GM12891 (cell line): ENCODE measurements around a stretch of chr2.

DNA sequence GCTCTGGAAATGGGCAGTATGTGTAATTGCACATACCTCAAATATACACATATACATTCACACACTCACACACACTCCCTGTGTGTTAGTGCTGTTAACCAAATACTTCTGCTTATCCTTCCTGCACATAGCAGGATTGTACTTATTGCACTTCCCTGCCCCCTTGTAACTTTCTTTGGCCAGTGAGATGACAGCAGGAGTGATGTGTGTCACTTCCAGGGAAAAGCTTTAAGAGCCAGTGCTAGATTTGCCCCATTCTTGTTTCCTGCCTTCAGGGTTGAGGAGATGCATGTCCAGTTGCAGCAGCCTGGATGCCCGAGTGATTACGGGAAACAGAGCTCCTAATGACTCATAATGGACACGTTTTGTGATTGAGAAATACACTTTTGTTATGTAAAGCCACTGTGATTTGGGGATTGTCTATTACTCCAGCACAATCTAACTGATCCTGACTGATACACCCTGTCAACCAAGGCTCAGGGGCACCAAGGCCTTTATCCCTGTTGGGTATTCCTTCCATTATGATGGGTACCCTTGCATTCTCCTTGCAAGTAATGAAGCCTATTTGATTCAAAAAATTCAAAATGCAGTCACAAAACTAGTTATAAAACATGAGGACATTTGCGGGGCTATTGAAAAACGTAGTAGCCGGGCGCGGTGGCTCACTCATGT, 5.0 kb upstream of the TET3 start:
- RRBS = no CpG with 5 or more reads among the region's 8 CpGs

GRCh38 chr2:73985733-73986199, 1.1 kb downstream of the TET3 start:
- RRBS = no CpG with 5 or more reads among the region's 9 CpGs

DNA sequence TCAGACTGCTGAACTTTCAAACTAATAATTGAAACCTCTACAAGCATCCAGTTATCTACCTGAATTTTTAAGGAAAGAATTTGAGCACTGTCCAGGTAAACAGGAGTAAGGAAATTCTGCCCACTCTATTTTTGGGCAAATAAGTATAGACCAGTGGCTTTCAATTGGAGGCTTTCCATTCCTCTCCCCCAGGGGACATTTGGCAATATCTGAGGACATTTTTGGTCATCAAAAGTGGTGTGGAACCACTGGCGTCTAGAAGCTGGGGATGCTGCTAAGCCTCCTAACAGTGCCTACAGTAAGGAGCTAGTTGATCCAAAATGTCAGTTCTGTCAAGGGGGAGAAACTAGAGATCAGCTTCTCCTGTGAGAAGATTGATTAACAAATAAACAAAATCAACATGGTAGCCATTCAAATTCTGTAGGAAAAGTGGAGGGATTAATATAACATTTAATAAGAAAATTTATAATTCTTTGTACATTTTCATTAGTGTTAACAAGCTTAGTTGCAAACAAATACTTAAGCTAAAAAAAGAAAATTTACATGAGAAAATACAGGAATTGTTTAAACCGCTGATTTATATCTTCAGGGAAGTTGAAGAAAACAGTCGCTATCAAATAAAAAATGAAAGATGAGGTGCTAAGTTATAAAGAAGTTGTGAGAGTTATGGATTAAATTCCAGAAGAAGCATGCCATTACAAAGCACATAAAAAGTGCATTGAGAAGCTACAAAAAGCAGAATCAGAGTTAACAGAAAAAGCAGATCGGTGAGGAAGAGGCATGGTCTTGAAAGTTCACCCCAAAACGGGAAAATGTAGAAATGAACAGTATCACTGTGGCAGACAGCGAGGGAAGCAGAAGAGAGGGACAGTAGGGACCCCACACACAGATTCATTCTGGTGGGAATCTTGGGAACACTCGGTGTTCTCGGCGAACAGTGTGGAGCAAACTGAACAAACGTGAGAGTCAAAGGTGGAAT, 73.0 kb downstream of the TET3 start:
- RRBS = no CpG with 5 or more reads among the region's 10 CpGs

- RRBS = no CpG with 5 or more reads among the region's 20 CpGs
Observed at GRCh38 chr2:74100202-74100855, 47.4 kb downstream of the BOLA3 start.

DNA sequence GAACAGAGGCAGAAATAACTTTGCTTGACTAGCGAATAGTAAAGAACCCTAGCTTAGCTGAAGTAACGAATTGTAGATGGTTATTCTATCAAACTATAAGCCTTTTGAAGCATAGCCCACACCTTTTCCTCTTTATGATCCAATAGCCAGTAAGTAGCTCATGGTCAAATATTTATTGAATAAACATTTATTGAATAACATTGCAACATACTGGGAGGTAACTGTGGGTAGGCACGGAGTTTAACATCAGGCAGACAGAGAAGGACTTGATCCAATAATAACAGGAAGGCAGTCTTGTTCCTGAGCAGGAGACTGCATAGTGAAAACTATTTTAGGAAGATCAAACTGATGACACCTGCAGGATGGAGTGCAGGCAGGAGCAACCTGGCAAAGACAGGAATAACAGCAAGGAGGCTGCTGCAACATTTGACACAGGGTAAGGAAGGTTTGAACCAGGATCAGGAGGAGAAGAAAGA, 3.1 kb upstream of the DCTN1 start:
- RRBS = no CpG with 5 or more reads among the region's 3 CpGs

- RRBS = under 1% methylated on average over 7 of the region's 68 CpGs
Observed at GRCh38 chr2:74554931-74555998, 745 bp downstream of the DOK1 start.

- RRBS = no CpG with 5 or more reads among the region's 8 CpGs
Observed at GRCh38 chr2:74560457-74561175, 6.1 kb downstream of the DOK1 start.

GRCh38 chr2:74717131-74717622, 63.1 kb downstream of the SEMA4F start:
- RRBS = no CpG with 5 or more reads among the region's 2 CpGs

GRCh38 chr2:74831863-74832327, 2.0 kb upstream of the HK2 start:
- RRBS = no CpG with 5 or more reads among the region's 5 CpGs

DNA sequence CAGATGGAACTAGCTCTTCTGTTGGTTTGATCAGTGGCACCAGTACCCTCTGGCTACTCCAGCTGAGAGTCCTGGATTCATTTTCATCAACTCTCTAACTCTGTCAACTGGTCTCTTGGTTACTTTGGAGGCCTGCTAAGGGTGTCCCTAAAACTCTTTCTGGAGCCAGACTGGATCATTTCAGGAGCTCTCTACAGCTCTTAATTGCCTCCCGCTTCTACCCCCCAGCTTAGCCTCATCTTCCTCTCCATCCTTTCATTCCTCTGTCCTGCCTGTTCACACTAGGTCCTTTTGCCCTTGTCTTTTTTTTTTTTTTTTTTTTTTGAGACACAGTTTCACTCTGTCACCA, 3.4 kb downstream of the HK2 start:
- RRBS = no CpG with 5 or more reads among the region's 1 CpG

GRCh38 chr2:74844956-74845964, 11.3 kb downstream of the HK2 start:
- RRBS = no CpG with 5 or more reads among the region's 10 CpGs

GRCh38 chr2:74855822-74856808, 22.2 kb downstream of the HK2 start:
- RRBS = no CpG with 5 or more reads among the region's 15 CpGs

DNA sequence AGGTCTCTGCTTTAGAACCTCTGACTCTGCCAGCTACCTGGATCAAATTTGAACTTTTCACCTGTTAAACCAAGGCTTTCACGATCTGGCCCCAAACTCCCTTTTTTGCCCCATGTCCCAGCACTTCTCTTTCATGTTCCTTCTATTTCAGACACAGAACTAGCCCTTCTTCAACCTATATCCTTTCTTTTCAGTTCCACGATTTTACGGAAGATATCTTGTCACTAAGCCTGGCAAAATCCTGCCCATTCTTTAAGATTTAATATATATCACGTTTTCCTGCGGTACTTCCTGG, 39.5 kb upstream of the POLE4 start:
- RRBS = no CpG with 5 or more reads among the region's 5 CpGs

DNA sequence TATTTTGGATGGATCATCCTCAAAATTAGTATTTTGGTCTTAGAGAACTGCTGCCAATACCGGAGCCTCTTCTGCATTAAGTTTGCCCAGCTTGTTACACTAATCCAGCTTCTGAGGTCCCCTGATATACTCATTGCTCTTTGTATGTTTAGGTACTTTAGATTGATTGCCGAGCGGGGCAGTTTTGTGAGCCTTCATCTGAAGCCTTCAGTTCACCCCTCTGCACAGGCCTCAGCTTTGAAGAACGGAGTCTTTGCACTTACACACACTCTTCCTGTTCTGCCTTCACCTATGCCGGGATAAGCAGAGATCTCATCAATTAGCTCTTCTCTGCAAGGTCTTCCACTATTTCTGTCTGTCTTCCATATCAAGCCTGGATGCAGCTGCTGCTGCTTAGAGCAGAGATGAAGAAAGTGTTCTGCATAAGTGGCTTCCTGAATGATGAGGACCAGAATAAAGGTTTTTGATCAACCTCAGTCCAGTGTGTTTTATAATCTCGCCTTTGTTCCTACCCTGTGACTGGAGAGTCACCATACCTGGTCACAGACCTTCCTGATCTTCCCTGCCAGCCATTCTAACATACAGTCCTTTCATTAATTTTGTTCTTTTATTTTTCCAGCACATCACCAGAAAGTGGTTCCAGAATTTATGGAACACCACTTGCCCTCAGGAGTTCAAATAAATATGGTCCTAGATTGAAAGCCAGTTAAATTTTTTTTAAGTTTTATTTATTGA, 11.0 kb downstream of the POLE4 start:
- RRBS = no CpG with 5 or more reads among the region's 6 CpGs

GRCh38 chr2:75569410-75569996, 8.8 kb upstream of the EVA1A start:
- RRBS = no CpG with 5 or more reads among the region's 7 CpGs

GRCh38 chr2:77831856-77832244, 309.7 kb upstream of the LRRTM4 start:
- RRBS = no CpG with 5 or more reads among the region's 1 CpG

GRCh38 chr2:78621691-78621905, 403.9 kb upstream of the REG3G start:
- RRBS = no CpG with 5 or more reads among the region's 4 CpGs

DNA sequence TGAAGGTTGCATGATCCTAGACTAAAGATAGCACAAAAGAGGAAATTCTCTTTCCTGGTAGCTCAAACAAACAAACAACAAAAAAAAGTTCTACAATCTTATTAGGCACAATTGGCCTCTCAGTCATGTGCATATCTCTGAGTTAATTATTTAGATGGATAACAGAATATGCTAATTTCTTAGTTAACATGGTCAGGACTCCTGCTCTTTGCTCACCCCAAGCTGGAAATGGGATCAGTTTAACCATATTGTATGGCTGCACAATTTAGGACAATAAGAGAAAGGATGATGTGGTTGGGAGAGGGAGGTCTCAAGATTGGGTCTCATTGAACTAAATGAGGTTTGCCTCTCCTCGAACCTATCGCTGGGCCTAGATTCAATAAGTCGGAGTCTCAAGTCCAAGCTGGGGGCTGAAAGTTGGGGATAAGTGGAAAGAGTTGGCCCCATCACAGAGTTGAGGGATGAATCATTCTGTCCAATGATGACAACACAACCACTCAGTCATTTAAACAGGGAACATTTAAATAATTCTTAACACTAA, 350.3 kb downstream of the CTNNA2 start:
- RRBS = no CpG with 5 or more reads among the region's 3 CpGs

DNA sequence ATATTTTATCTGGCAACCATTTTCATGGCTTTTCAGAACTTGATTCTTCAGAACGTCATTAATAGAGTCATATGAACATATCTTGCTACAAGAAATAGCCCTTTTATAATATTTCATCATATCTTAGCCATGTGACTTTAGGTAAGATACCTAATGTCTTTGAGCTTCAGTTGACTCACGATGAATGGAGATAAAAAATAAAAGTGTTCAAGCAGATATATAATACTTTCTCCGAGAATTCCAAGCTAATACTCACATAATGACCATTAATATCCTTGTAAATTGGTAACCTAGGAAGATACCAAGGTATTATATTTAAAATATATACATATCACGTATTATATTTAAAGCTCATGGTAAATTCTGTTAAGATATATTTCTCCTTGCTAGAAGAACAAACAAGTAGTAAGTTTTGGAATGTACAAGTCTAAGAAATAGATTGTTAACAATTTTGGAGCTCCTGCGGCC, 908.2 kb upstream of the LRRTM1 start:
- RRBS = no CpG with 5 or more reads among the region's 5 CpGs